ENCODE measurements around a stretch of chr6.

DNA sequence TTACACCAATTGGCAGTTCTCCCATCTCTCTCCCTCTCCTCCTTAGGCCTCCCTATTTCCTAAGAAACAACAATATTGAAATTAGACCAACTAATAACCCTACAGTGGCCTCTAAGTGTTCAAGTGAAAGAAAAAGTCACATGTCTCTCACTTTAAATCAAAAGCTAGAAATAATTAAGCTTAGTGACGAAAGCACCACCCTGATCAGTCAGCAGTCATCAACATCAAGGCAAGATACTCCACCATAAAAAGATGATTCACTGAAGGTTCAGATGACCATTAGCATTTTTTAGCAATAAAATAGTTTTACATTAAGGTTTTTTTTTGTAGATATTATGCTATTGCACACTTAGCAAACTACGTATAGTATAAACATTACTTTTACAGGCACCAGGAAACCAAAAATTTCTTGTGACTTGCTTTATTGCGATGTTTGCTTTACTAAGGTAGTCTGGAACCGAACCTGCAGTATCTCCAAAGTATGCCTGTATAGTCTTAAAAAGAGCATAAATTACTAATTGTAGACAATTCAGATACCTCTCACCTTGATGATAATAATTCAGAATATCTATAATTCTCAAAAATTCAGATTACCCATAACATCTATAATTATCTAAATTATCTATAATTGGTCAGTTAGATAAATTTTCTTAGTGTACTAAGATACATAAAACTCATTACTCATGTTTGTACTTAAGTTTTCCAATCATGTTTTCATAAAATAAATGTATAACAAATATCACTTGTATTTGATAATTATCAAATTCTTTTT, 61.2 kb downstream of the IBTK start:
- PRO-cap, result no peak

DNA sequence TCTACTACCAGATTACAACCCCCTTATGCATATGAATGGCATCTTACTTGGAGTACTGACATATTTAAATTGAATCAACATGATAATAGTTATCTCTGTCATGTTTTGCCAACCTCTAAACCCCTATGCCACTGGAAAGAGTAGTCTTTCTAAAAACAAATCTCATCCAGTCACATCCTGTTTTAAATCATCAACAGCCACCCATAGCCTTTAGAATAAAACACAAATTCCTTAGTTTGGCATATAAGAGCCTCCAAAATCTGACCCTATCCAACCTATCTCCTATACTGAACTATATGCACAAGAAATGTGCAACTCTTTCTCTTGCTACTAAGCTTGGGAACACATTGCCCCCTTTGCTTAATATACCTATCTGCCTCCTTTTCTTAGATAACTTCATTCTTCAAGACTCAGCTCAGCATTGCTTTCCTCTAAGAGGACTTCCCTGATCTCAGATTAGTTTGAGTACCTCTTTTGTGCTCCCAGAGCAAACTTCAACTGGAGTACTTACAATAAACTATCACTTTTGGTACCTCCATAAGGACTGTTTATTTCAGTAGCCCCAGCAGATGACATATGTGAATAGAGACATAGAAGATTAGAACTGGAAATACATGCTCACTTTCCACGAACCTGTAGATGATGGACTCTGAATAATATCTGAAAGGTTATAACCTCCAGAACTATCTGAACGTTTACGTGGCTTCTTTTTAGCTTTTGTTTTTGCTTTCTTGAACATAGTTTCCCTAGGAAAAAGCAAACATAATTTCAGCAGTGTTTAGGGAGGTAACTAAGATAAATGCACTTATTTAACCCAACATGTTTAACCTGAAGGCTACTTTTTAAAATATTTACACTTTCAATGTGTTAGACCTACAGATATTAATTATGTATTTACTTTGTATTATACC, 47.8 kb downstream of the IBTK start:
- PRO-cap, result no peak

GRCh38 chr6:82363139-82363579, 458 bp upstream of the TPBG start:
- PRO-cap, result no peak

DNA sequence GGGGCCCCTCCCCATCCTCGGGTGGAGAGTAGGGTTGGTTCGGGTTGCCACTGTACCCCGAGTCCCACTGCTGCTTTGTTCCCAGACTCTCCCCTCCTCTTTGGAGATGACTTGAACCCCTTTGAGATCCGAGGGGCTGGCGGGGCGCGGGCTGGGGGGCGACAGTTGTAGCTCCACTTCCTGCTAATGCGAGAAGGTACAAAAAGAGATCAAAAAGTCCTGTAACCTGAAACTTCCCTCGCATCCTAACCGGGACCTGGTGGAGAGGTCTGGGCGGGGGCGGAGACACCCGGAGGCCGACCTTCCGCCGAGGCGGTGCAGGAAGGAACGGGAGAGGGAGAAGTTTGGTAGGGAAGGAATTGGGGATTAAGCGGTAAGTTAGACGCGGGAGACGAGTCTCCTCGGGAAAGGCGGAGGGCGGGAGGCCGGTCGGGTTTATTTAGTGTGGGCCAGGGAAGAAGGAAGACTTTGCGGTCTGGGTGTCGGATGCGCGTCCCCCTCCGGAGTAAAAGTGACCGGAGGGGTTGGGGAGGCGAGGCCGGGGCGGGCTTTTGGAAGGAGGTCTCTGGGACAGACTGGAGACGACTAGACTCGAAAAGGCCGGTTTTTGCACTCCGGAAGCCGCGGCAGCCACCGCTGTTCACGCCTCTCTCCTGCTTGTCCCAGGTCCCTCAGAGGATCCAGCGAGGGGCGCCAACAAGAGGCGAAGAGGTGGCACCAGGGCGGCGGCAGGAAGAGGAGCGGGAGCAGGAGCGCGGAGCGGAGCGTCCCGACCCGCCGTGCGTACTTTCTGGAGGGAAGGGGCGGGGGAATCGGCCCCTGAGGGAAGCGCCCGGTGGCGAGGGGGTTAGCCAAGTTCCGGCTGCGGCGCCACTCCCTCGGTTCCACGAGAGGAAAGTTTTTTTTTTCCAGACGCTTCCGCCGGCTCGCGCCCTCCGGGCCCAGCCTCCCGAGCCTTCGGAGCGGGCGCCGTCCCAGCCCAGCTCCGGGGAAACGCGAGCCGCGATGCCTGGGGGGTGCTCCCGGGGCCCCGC, 657 bp downstream of the TPBG start:
- PRO-cap, result bidirectional peak, plus-strand start at position 736 of the sequence, minus-strand start at position 673 of the sequence; unidirectional peak, minus-strand start at position 792 of the sequence

DNA sequence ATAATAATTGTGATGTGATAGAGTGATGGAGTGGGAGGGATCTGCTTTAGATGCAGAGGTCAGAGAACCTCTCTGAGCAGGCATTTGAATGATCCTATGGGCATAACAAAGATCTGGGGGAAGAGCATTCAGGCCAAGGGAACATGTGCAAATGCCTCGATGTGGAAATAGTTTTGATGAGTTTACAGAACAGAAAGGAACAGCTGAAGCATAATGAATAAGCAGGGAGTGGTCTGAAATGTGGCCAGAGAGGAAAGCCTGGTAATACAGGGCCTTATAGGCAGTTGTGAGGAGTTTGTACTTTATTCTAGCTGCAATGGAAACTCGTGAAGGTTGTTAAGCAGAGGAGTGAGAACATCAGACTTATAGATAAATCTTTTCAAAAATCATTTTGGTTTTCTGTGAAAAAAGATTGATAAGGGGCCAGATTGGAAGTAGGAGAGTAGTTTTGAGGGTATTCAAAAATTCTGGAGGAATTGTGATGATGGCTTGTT, 33.1 kb upstream of the ME1 start:
- PRO-cap, result no peak

- PRO-cap, result unidirectional peak, plus-strand start at chr6:84051723
Observed at GRCh38 chr6:84051632-84051878, 18.0 kb downstream of the MRAP2 start.

DNA sequence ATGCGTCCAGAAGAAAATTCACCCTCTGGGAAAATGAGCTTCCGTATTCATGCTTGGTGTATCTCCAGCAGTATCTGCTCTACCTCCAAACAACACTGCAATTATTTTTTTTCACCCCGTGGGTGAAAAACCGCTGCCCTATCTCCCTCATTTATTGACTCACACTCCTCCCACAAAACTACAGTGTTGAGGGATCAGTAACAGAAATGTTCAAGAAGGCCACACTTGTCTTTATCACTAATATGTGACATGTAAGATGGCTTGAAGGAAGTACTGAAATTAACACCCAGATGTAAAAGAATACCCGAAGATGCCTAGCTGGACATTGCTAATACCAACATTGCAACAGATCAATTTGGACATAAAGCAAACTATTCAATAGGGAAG, 4.9 kb upstream of the TBX18 start:
- PRO-cap, result no peak

DNA sequence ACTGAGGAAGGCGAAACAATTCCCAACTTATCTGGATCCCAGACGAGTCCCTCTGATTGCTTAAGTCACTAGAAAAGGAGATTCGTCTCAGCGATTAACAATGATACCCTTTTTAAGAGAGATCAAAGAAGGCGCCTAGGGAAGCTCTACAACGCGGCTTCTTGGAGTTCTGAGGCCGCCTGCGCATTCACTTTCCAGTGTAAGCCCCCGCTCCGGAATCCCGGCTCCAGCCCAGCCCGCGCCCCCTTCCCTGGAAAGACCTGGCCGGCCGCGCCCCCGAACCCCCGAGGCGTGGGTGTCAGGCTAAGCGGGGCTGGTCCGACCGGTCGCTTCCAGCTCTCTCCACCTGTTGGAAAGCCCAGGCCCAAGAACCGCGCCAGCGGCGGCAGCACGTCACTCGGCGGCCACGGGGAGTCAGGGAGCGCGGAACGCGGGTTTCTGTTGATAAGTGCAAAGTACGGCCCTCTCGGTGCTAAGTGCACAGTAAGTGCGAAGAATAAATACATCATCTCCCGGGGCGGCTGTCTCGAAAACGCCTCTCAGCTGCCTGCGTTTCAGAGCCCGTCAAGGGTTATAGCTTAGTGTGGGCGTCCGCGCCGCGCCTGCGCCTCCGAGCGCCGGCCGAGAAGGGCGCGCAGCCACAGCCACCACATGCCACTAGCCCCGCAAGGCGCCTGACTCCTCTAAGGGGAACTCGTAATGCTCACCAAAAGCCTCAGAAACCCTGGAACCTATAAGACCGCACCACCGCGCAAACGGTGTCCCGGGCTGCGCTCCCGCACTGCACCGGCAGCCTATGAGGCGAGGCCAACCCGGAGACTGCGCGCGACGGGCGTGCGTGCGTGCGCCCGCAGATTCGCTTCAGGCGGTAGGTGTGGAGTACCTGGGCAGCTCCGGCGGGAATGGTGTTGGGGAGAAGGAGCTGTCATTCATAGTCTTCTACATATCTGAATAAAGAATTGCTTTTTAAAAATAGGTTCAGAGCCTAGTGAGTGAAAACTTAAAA, 9.1 kb upstream of the TBX18 start:
- PRO-cap, result unidirectional peak, plus-strand start at position 718 of the sequence

GRCh38 chr6:84791199-84791780, 26.9 kb upstream of the TBX18 start:
- PRO-cap, result no peak

GRCh38 chr6:85385550-85386049, 64.3 kb upstream of the NT5E start:
- PRO-cap, result no peak

DNA sequence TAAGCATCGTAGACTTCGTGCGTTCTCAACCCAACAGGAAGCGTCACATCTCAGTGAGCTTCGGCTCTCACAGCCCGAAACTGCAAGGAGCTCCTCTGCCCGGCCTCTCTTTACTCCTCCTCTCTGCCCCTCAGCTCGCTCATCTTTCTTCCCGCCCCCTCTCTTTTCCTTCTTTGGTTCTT, 520 bp upstream of the NT5E start:
- PRO-cap, result bidirectional peak, plus-strand start outside the sequence, minus-strand start at position 84 of the sequence

DNA sequence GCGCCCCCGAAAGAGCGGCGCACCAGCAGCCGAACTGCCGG, 287 bp upstream of the NT5E start:
- PRO-cap, result no peak

- PRO-cap, result no peak
Observed at GRCh38 chr6:85545866-85546226, 47.8 kb downstream of the SNX14 start.

GRCh38 chr6:85614815-85615480, 21.3 kb upstream of the SNX14 start:
- PRO-cap, result no peak

DNA sequence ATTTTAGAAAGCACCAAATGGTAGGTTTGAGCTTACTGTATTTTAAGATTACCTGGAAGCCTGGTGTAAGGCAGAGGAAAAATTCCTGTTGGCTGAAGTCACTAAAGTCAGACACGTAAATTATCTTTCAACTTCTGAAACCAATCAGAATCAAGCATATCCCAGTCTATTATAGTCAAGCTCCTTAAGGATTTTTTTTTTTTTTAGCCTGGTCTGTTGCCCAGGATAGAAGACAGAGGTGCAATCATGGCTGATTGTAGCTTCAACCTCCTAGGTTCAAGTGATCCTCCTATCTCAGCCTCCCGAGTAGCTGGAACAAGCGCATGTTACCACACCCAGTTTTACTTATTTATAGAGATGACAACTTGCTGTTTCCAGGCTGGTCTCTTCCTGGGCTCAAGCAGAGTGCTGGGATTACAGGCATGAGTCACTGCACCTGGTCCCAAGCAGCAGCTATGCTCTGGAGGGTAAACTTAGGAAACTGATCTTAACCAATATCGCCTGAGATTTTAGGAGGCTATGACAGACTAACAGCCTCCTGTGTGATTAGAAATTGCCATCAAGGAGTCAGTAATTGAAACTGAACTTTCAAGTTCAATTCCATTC, 32.6 kb upstream of the SYNCRIP start:
- PRO-cap, result no peak

DNA sequence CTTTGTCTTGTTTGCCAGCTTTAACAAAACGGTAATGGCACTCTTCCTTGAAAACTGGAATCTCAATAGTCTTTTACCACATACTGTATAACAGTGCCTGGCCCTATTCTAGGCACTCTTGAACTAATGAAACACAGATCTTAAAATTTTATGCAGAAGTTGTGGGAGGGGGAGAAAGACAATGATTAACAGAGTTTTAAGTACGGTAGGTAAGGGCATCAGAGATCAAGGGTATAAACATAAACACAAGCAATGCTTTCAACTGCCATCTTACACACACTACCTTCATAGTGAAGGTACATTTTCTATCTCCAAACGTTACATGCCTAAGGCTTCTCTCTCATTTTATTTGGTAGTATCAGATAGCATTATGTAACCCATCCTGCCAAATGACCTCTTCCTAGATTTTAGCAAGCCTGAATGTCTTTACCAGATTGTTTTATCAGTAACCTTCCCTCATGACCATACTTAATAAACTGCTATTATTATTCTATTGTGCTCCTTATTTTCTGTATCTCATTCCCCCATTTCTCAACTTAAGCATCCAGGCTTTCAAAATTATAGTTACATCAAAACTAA, 33.7 kb upstream of the SYNCRIP start:
- PRO-cap, result no peak

DNA sequence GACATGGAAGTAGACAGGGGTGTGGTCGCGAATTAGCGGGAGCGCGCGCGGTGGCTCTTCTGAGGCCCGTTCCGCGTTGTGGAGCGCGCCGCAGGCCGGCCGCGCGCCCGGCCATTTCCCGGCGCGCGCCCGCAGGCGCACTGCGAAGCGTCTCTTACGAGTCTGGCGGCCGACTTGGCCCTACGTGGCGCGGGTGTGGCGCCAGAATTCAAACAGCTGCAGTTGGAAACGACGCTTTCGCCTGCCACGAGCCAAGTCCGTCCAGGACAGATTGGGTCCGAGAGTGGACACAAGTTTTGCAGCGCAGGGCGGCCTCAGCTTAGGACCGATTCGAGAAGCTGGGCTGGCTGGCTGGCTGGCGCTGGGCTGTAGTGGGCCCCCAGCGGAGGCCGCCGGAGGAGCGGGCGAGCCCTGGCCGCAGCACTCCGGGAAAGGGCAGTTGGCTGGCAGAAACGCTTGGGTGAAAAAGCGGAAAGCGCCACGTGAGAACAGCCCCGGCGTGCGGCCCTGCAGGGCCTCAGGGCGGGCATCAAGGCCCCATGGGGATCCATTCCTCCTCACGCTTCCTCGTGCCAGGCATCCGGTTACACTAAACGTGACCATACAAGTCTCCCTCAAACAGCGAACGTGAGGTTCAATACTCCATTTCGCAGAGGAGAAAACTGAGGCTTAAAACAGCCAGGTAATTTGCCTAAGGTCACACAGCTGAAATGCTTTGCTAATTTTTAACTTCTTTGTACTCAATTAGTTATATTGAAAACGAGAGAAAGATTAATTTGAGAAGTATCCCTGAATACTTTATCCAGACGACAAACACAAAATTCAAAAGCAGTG, 36.3 kb upstream of the SYNCRIP start:
- PRO-cap, result no peak

GRCh38 chr6:87495071-87495437, 22.3 kb downstream of the SLC35A1 start:
- PRO-cap, result no peak

DNA sequence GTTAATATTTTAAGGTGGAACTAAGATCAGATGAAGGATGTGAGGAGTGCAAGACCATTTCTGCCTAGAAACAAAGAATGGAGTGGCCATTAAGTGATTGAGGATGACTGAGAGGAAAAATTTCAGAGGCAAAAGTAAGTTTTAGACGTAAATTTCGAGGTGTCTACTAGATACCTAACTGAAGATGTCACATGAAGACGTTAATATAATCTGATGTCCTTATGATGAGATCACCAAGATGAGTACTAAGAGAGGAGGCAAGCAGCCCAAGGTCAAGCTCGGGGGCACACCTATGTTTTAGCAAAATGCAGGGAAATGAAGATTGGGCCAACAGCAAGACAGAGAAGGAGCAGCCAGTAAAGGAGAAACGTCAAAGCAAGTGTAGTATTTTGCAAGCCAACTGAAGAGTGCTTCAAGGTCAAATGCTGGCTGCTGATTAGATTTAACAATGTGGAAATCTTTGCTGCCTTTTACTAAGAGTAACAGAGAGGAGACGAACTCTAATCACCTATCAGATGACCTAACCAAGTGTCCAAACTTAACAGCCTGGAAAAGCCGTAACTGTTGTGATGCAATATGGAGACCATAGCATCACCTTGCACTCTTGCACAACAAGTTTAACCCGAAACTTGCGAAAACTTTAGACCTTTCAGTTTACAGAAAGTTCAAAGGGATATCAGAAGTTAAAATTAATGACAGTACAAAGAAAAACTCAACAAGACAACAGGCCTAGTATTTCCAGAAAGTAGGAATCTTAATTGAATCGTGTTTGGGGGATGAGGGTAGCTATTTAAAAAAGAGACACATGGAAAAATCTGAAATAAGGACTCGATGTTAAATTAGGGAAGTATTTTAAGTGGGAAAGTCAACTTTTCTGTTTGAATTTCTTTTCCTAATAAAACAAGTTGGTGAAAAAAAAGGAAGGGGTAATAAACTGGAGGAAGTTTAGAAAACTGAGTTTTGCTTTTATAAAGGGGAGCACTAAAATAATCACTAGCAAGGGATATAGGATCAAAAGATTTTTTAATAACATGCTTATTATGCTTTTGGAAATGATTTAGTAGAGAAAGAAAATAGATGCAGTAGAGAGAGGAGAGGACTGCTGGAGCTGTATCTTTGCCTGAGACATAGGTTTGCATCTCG, 30.4 kb downstream of the AKIRIN2 start:
- PRO-cap, result no peak

DNA sequence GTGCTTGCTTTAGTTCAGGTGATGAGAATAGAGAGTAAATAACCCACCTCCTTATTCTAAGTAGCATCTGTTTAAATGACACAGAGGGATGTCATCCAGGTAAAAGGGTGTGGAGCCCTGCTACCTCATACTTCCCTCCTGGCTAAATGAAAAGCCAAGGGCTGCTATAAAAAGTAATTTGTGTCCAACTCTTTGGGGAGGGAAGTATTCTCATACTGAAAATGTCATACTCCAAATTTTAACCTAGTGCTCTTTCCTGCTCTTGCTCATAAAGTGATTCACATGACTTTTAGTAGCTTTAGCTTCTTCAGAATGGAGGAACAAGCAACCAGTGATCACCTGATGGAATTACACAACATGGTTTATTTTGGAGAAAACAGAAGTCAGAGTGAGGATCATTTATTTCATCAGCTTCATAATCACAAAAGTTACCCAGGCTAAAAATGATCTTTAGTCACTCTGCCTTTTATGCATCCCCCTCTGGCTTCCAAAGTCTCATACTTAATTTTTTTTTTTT, 30.3 kb upstream of the AKIRIN2 start:
- PRO-cap, result unidirectional peak, minus-strand start at position 270 of the sequence